Left cardiac atrium (tissue), 1 donor: ENCODE measurements around a stretch of chr5.

DNA sequence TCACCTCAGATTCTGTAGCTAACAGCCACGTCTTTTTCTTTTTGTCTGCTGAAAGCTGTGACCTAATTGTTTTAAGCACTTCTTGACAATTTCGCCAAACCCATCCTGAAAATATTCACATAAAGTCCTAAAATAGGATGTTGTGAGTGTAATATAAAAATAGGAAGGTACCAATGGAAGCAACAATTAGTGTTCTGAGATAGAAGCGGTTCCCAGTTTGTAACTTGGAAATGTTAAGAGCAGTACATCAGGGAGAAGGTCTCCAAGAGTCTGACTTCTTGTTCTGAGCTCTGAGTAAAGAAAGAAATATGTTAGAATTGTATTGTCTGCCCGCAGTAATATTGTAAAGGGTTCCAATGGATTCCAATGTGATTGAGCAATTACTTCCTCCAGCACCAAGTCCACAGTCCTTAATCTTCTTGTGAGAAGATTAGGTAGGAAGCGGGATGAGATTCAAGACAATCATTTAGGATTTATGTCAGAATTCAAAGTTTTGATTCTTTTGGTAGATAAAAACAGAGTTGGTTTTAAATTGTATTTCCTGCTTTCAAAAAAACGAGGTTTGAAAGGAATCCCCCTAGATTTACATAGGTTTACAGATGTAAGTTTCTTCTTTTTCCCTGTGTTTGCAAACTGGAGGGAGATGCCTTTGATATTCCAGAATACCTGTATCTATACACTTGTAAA, 4.0 kb downstream of the VCAN start:
- PRO-cap, result no peak

DNA sequence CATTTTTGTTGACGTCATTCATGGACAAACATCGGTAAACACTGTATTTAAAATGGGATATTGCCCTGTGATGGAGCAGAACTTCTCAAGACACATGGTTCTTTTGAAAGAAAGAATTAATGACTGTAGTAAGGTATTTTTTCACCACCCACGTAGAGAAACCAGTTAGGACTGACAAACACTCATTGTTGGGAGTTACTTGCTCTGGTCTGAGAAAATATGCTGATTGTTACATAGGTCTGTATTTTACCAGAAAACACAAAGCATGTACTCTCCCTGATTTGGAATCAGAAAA, 4.7 kb downstream of the VCAN start:
- PRO-cap, result no peak

- PRO-cap, result no peak
Measured at GRCh38 chr5:83551718-83552272, 80.3 kb downstream of the VCAN start.

DNA sequence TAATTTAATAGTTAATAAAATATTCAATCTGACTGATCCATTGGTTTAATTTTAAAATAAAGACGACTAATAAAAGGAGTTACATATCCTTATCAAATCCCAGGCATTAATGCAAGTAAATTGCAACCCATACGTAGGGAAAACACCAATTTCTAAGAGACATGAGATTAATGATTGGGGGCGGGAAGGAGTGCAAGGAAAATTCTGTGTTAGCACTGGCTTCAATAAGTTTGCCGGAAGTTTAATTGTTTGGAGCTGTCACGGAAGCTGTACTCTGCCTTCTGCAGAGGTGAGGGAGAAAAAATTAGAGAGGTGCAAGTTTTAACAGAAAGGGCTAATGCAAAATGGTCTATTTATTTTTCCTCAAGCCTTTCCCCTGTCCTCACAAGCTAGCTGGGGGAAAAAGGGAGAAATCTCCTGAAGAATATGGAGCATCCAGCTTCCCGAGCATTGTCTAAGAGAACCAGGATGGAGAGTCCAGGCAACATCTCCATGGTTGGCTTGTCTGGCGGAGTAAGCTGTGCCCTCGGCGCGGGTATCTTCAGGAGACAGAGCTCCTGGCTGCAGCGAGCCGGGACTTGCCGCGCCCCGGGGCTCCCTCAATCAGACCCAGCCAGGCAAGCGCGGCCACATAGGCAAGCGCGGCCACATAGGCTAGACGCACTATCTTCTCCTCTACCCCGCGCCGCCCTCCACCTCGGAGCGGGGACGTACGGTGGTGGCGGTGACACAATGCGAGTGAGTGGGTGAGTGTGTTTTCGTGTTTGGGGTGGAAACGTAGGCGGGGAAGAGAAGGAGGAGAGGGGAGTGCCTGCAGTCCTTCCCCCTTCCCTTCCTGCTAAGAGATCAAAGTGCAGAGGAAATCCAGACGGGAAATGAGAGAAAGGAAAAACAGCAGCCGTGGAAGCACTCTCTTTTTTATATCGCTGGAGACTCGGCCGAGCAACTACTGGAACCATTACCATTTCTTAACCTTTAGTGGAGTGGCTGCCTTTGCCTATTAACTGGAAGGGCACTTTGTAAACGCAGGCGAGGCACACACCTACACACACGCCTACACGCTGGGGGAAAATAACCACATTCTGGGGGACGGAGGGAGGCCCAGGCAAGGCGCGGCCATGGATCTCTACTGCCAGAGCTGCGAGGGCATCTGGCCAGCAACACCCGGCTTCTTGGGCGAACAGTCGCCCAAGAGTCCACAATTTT, 2.5 kb downstream of the EDIL3 start:
- PRO-cap, result no peak

DNA sequence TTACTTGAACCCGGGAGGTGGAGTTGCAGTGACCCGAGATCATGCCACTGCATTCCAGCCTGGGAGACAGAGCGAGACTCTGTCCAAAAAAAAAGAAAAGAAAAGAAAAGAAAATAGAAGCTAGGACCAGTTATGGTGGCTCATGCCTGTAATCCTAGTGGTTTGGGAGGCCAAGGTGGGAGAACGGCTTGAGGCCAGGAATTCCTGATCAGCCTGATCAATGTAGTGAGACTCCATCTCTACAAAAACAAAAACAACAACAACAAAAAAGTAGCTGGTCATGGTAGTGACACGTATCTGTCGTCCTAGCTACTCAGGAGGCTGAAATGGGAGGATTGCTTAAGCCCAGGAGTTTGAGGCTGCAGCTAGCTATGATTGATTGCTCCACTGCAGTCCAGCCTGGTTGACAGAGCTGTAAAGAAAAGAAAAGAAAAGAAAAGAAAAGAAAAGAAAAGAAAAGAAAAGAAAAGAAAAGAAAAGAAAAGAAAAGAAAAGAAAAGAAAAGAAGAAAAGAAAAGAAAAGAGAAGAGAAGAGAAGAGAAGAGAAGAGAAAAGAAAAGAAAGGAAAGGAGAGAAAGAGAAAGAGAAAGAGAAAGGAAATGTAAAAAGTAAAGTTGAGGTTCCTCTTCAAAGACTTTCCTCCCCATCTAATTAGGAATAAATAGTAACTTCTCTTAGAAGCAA, 154.4 kb upstream of the EDIL3 start:
- PRO-cap, result no peak

GRCh38 chr5:84616472-84616728, 231.7 kb upstream of the EDIL3 start:
- PRO-cap, result no peak

GRCh38 chr5:85293385-85293732, 908.7 kb upstream of the EDIL3 start:
- PRO-cap, result no peak

GRCh38 chr5:86570086-86570634, 47.6 kb upstream of the COX7C start:
- PRO-cap, result no peak

DNA sequence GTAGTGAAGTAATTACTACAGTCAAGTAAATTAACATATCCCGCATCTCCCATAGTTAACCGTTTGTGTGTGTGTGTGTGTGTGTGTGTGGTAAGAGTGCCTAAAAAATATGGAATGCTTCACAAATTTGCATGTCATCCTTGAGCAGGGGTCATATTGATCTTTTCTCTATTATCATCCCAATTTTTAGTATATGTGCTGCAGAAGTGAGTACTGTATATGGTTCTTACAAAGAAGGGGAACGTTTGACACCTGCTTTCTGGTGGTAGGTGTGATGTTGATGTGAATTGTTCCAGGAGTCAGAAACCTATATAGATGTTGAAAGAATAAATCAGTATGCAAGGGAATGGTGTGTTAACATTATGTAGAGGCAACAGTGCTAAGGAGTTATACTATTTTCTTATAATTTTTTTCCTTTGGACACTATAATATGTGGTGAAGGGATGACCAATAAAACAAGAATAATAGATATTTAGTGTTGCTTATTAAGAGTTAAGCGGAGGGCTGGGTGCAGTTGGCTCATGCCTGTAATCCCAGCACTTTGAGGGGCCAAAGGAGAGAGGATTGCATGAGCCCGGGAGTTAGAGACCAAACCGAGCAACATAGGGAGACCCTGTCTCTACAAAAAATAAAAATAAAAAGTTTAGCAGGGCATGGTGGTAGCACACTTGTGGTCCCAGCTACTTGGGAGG, 32.0 kb downstream of the RASA1 start:
- PRO-cap, result no peak

DNA sequence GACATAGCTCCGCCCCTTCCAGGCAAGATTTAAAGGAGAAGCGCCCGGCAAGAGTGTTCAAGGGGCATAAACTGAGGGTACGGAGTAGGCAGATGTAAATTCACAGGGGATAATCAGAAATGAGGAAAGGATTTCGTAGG, 212 bp upstream of the CCNH start:
- PRO-cap, result bidirectional peak, plus-strand start at position 32 of the sequence, minus-strand start outside the sequence

GRCh38 chr5:88241767-88242375, 26.8 kb downstream of the TMEM161B start:
- PRO-cap, result no peak

- PRO-cap, result no peak
Measured at GRCh38 chr5:88269966-88270599, 1.4 kb upstream of the TMEM161B start.

DNA sequence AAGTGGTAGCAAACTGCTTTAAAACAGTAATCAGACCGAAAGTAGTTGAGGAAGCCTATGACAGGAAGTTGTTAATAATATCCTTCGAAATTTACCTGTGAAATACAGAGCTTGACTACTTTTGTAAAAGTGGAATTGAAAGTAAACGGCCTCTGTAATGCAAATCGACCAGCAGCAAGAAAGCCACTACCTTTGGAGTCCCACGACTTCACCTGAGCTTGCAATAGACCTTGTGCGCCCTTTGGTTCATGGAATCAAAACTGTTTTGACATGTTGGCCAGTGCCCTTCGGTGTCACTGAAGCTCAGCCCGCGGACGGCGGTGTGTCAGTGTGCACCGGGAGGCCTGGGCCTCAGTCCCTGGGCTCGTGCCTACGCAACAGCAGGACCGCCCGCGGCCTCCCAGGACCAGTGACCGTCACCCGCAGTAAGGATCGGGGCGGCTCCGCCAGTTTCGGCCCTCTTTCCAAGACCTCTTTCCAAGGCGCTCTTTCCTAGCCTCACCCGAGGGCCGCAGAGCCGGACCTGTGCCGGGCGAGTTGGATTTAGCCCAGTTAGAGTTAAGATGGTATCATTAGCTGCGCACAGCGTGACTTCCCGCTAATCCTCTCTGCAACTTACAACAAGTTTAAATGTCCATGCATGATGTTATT, 223.3 kb downstream of the MEF2C start:
- PRO-cap, result no peak

DNA sequence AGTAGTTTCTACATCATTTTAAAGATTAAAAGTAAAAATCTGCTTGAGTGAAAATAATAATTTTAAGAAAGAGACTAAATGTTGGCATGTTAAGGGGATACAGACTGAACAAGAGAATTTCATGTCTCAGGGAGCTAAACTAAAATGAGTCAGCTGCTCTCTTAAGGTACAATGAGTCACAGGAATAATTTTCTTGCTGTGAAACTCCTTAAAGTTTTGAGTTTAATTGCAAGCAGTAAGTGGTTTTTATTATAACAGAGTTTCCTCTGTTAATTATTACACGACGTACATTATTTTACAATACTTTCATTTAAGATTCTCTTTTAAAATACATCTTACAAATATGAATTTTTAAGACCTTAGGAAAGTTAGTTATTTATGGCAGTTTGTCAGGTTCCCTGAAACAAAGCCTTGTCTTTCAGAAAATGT, 97.6 kb downstream of the MEF2C start:
- PRO-cap, result no peak

DNA sequence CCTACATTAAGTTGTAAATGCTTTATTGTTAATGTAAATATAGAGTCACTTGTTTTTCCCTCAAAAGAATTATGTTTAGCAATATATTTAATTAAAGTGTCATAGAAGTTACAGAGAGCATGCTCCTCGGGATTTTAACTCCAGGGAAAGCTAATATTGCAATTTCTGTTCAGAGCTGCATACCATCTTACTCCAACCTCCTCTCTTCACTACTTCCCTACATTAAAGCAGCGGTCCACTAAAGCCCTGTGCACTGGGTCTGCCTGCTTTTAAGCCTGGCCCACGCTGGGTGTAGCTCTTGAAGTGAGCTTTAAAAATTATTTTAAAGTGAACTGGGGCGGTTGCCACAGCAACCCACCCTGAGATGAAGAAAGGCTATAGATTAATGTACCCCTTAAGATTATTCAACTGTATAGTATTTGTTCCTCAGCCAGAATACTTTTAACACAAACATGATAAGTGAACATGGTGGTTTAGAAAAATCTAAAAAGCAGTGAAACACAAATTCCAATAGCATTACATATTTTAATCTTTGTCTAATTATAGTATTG, 3.8 kb upstream of the MEF2C start:
- PRO-cap, result no peak

GRCh38 chr5:89041283-89041724, 158.3 kb upstream of the MEF2C start:
- PRO-cap, result no peak

GRCh38 chr5:90073387-90074127, 336.0 kb downstream of the CETN3 start:
- PRO-cap, result no peak

DNA sequence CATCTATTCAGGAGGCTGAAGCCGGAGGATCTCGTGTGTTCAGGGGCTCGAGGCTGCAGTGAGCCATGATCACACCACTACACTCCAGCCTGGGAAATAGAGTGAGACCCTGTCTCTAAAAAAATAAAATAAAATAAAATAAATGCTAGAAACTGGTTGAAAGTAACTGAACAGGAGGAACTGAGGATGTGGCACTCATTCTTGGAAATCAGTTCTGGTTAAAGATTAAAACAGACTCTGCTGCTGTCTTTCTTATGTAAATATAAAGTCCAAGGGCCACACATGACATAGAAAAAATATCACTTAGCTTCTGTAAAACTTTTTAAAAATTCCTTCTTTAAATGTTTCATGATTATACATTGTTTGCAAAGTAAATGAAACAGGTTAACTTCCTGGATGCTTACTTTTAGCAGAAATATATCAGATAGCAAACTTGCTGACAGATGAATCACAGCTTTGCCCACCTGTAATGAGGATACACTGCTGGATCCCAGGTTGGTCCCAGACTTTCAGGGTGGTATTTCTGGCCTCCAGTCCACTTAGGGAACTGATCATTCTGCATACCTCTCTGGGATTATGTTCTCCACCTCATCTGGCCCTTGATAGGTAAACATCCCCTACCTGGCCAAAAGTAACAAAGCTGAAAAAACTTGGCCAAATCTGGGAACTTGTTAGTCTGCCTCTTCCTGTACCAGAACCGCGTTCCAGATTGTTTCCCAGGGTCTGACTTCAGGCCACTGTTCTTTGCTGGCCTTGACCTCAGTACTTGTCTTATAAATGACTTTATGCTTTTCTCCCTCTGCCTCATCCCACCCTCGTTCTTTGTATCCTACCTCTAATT, 340.5 kb downstream of the ADGRV1 start:
- PRO-cap, result no peak

DNA sequence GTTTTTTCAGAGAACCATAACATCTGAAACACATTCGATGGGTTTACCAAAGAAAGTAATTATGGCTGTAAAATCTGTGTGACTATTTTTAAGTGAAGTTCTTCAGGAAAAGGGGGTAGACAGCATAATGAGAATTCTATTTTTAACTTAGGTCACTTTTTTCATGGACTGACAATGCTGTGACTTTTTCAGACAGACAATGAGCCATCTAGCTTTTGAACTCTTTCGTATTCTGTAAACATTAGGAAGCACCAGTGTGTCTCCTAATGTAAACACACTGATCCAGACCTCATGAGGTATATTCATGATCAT, 352.5 kb downstream of the ADGRV1 start:
- PRO-cap, result no peak

- PRO-cap, result no peak
Measured at GRCh38 chr5:91114297-91115079, 268.6 kb downstream of the ARRDC3 start.